Measurements from ENCODE around the genes ARPC1A and CPSF4.

DNA sequence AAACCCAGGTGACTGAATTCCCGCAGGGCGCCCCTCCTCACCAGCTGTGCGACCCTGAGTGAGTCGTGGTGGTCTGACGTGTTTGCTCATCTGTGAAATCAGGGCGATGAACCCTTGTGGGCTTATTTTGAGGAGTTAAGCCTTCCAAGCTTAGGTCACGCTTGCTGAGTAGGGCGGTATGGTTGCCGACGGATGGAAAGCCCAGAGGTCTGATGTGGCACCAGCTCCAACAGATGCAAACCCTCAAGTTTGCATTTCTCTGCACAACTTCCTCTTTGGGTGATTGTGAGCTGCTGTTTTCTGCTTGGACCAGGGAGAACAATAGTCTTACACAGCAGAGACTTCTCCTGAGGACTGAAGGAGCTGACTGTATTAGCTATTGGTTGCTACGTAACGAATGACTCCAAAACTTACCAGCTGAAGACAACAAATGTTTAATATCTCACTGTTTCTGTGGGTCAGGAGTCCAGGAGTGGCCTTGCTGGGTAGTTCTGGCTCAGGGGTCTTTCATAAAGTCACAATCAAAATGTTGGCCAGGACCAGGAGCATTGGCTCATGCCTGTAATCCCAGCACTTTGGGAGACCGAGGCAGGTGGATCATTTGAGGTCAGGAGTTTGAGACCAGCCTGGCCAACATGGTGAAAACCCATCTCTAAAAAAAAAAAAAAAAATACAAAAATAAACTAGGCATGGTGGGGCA, 25.1 kb downstream of the NPTX2 start:
- RRBS, result no CpG with 5 or more reads among the region's 13 CpGs

DNA sequence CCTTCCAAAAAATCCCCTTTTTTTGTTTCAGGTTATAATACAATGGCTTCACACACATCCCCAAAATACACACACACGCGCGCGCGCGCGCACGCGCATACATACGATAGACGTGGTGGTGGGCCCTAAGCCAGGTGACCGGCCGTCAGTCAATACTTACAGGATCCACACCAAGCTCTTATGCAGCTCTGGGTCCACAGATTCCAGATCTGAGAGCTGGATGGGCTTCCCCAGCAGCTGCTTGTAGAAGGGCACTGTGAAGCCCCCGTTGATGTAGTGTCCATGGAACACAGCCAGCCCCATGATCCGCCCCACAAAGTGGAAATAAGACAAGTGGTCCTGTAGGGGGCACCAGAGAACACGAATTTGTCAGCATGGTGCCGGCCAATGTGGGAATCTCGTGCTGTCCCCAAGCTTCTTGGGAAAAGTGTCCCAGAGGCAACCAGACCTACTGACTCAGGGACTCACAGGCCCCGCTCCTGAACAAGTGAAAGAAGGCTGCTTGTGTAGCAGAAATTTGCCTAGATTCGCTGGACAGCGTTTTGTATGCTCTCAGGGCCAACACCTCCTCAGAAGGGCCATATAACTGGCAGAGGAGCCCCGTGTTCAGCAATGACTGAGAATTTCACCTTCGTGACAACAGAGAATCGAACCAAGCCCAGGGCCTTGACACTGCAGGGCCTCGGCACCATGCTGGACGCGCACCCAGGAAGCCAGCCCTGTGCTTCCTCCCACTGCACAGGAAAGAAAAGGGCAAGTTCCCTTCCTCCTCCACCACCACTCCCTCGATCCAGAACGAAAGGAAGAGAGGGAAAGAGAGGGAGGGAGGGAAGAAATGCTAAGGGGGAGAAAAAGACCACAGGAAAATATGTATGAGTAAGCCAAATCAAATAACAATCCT, 103.4 kb downstream of the SMURF1 start:
- RRBS, result no CpG with 5 or more reads among the region's 29 CpGs

DNA sequence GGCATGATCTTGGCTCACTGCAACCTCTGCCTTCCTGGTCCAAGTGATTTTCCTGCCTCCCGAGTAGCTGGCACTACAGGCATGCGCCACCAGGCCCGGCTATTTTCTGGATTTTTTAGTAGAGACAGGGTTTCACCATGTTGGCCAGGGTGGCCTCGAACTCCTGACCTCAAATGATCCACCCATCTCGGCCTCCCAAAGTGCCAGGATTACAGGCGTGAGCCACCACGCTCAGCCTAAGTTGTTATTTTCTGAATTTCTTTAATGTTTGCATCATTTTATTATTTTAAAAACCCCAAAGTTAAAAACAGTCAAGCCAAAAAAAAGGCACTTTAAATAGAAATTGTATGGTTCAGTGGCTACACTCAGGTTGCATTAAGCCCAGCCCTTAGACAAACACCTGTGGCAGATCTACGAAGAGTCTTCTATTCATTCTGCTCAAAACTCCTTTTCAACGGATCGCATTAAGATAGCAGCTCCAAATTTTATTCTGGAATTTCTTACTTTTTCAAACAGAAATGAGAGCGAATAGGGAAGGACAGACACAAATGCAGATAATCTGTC, 101.5 kb downstream of the SMURF1 start:
- RRBS, result no CpG with 5 or more reads among the region's 11 CpGs

- RRBS, result 2% methylated on average over 30 of the region's 63 CpGs
These were observed at the start of gene ARPC1A for GRCh38 chr7:99325674-99326213. Gene ARPC1A, plus strand, starts transcription at chr7:99325898.

GRCh38 chr7:99379787-99380936, 5.6 kb downstream of the ARPC1B start:
- RRBS, result no CpG with 5 or more reads among the region's 17 CpGs

- RRBS, result 31% methylated on average over 15 of the region's 52 CpGs
These were observed 16.0 kb downstream of the PDAP1 start for GRCh38 chr7:99392292-99392974.

GRCh38 chr7:99407693-99408378, 561 bp downstream of the PDAP1 start:
- RRBS, result under 1% methylated on average over 6 of the region's 32 CpGs

- RRBS, result under 1% methylated on average over 35 of the region's 100 CpGs
These were observed at the start of gene CPSF4 for GRCh38 chr7:99438529-99439752. Gene CPSF4, plus strand, starts transcription at chr7:99438943.

DNA sequence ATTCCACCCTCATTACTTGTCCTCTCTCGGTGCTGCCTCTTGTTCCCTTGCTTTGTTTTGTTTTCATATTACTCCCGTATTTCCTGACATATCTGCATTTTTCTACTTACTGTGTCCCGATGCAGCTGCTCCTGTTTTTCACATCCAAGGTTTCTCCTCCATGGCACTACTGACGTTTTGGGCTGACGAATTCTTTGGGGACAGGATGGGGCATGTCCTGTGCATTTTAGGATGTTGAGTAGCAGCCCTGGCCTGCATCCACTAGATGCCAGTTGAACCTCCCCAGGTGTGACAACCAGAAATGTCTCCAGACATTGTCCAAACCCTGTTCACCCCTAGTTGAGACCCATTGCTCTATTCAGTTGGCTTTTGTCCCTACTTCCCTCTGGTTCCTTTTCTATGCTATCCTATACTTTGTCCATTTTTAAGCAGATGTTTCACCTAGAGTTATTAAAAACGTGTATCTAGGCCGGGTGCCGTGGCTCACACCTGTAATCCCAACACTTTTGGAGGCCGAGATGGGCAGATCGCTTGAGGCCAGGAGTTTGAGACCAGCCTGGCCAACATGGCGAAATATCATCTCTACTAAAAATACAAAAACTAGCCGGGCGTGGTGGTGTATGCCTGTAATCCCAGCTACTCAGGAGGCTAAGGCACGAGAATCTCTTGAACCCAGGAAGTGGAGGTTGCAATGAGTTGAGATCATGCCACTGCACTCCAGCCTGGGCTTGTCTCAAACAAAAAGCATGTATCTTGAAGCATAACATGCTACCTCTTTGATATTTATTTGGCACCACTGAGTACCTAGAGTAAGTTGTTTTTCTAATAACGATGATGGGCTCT, 12.6 kb downstream of the ZNF789 start:
- RRBS, result no CpG with 5 or more reads among the region's 15 CpGs

DNA sequence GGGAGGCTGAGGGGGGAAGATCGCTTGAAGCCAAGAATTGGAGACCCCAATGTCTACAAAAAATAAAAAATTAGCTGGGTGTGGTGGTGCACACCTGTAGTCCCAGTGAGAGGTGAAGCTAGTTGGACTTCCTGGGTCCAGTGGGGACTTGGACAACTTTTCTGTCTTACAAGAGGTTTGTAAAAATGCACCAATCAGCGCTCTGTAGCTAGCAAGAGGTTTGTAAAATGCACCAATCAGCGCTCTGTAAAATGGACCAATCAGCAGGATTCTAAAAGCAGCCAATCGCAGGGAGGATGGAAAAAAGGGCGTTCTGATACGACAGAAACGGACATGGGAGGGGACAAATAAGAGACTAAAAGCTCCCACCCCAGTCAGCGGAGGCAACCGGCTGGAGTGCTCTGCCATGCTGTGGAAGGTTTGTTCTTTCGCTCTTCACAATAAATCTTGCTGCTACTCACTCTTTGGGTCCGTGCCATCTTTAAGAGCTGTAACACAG, 1.1 kb upstream of the ZNF394 start:
- RRBS, result no CpG with 5 or more reads among the region's 11 CpGs

DNA sequence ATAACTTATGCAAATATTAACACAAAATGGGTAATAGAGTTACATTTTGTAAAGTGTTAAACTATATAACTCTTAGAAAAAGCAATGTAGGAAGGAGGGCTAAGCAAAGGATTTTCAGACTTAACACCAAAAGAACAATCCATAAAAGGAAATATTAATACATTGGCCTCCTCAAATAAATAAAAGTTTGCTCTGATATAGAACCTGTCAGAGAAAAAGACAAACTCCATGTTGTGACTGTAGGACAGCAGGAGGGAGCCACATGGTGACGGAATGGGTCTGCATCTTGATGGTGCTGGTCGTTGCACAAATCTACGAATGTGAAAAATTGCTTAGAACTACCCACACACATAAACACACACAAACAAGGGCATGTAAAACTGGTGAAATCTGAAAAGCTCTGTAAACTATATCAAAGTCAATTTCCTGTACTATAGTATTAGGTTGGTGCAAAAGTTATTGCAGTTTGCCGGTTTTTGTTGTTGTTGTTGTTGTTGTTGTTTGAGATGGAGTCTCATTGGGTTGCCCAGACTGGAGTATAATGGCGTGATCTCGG, 8.2 kb downstream of the CYP3A5 start:
- RRBS, result no CpG with 5 or more reads among the region's 6 CpGs

GRCh38 chr7:99676635-99677493, 2.9 kb downstream of the CYP3A5 start:
- RRBS, result no CpG with 5 or more reads among the region's 4 CpGs

DNA sequence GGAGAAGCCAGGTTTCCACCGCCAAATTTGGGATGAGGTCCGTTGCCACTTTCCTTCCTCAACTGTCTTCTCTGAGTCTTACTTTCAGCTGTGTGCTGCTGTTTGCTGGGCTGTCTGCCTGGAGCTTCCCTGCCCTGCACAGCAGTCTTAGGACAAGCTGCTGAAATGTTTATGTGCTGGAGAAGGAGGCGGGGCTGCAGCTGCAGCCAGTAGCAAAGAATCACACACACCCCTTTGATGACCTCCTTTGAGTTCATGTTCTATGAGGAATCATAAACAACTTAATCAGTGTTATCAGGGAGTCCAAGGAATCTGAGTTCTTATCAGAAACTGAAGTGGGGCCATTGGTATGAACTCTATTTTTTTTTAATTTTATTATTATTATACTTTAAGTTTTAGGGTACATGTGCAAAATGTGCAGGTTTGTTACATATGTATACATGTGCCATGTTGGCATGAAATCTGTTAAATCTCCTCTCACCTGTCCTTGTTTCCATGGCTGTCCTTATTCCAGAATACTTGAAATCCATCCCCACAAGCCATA, 17.5 kb upstream of the CYP3A7 start:
- RRBS, result no CpG with 5 or more reads among the region's 3 CpGs

GRCh38 chr7:99762501-99763464, 21.2 kb downstream of the CYP3A4 start:
- RRBS, result no CpG with 5 or more reads among the region's 8 CpGs

- RRBS, result no CpG with 5 or more reads among the region's 4 CpGs
These were observed 11.4 kb downstream of the CYP3A4 start for GRCh38 chr7:99772405-99773163.

- RRBS, result no CpG with 5 or more reads among the region's 6 CpGs
These were observed 10.8 kb downstream of the TRIM4 start for GRCh38 chr7:99908473-99908920.

DNA sequence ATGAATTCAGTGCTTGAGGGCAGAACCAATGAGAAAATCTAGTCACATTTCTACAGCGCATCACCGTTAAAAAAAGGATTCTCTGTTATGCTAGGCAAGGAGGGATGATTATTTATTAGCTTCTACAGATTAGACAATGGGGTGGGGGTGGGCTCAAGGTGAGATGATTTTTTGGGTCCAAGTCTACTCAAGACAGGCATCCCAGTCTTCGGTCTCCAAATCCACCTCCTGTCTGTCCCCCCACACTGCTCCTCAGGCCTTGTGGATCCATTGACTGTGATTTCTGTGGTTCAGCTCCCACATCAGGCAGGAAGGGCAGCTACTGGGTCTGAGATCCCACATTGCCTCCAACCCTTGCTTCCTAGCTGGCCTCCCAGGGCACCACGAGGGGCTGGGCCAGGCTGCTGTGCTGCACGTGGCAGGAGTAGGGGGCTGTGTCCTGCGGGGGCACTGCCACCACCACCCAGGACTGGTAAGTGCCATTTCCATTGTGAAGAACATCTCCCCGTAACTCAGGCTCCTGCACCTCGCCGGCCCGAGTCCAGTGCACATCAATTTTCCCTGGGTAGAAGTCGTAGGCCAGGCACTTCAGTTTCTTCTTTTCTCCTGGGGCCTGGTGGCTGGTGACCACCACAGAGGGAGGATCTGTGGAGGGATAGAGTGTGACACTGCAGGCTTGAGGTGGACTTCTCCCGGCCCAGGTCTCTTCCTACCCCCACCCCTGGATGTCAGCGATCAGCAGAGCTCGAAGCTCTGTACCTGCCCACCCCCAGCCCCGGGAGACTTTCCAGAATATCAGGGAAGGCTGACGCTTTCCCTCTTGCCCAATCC, 9.0 kb downstream of the AZGP1 start:
- RRBS, result 40% methylated on average over 3 of the region's 16 CpGs

DNA sequence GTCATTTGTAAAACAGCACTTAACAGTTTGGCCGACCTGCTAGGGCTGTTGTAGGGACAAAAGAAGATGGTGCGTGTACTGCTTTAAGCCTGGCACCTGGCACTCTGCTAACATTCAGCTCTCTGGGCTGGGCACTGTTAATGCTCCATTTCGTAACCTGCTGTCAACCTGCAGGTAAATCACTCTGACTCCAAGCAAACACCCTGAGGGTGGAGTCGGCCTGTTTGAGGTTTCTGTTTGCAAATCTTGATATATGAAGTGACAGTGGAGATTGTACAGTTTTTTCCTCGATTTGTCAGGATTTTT, 7.3 kb downstream of the ZKSCAN1 start:
- RRBS, result no CpG with 5 or more reads among the region's 5 CpGs

DNA sequence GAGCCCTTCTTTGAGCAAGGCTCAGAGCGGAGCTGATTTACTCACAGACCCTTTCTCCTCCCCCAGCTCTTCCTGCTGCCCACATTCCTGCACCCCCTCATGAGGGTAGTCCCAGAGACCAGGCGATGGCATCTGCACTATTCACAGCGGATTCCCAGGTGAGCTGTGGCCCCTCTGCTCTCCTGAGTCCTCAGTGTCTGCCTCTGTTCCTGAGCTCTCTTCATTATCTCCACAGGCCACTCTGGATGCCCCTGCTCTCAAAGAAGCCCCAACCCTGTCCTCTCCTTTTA, 14.3 kb downstream of the ZKSCAN1 start:
- RRBS, result no CpG with 5 or more reads among the region's 3 CpGs